Fibroblast of the aortic adventitia (primary cell): ENCODE measurements around a stretch of chr5.

GRCh38 chr5:154753640-154754229, 1.4 kb upstream of the LARP1 start:
- CAGE, long polyA plus RNA: no peak

DNA sequence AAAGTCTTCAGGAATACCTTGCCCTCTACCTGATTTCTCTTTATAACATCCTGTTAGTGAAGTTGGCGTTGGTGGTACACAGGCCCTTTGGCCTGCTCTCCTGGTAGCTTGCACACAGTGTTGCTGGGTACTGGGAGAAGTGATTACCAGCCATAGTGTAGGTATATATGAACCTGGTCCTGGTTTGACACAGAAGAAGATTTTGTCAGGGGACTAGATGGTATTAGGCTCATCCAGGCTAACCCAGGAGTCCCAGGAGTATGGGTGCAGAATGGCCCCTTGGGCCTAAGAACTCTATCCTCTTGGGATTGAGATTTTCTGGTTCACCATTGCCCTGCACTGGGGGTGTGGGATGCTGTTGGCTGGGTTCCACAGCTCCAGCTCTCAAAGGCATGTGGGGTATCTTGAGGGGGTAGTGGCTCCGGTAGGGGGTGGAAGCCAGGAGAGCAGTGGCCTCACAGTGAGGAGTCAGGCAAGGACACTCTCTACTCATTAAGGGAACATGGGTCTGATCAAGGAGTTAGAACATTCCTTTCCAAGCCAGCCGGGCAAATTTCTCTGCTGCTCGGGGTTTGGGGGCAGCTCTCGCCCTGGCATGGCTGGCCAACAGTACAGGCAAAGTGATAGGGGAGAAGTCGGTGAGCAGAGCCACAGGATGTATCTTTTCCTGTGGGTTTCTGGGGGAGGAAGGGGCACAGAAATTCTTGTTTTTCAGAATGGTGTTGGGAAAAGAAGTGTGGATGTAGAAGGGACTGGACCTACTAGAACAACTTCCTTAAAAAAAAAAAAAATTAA, 33.0 kb downstream of the LARP1 start:
- CAGE, long polyA plus RNA: no peak

GRCh38 chr5:154793366-154793813, 38.2 kb downstream of the LARP1 start:
- CAGE, long polyA plus RNA: no peak

GRCh38 chr5:154813996-154815196, 36.0 kb downstream of the FAXDC2 start:
- CAGE, long polyA plus RNA: no peak

DNA sequence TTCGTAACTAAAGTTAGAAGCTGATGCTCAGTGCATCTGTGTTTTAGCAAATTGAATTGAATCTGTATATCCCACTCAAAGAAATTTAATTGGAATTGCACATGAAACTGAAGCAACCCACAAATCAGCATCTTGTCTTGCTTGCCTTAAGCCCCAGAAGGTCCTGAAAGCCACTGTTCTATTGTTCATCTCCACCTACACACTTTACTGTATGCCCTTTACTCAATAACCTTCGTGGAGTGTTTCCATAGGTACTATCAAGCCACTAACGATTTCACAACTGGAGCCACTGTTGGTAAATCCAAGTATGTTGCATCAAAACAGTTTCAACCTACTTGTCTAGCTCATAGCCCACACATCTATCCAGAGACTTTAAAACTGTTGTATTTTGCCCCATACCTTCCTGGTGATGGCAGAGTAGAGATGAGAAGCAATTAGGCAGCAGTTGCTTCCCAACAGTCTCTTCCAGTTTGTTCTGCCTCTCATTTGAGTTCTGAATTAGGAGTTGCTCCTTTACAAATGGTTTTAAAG, 706 bp downstream of the FAXDC2 start:
- CAGE, long polyA plus RNA: no peak

- CAGE, long polyA plus RNA: no peak
Measured at GRCh38 chr5:154857648-154857931, 837 bp upstream of the CNOT8 start.

DNA sequence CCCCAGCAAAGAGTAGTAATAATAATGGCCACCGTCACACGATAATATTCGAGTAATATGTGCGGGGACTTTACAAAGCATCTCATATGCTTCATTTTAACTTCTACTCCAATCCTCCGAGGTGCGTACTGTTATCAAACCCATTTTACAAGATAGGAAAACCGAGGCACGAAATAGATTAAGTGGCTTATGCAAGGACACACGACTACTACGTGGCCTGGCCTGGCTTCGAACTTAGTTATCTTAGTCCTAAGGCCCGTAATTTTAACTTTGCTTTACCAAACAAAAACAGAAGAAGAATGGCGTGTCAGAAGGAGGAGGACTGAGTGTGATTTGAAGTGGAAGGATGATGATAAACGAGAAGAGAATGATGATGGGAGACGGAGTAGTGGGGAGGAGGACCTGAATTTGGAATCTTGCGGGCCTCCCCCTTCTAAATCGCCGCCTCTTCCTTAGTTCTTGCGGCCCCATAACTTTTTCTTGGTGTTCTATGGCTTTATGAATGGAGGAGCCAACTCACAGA, 531 bp downstream of the CNOT8 start:
- CAGE, long polyA plus RNA: no peak

GRCh38 chr5:157109629-157110294, 918 bp upstream of the HAVCR2 start:
- CAGE, long polyA plus RNA: no peak

DNA sequence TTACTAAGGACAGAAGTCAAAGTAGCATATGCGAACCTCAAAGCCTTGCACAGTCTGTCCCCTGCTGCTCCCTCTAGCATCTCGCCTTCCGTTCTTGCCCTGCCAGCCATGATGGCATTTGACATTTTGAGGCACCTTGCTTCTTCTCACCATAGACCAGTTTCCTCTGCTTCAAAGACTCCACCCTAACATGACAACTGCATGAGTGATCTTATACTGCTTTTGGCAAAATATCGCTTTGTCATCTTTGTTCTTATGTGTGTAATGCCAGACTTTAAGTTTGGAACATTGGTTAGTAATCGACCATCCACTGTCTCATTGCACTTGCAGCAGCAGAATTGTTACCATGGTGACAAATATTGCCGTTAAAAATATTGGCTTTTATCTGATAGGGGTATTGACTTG, 6.9 kb downstream of the GARIN3 start:
- CAGE, long polyA plus RNA: no peak

GRCh38 chr5:157160003-157160368, 6.1 kb downstream of the GARIN3 start:
- CAGE, long polyA plus RNA: no peak

DNA sequence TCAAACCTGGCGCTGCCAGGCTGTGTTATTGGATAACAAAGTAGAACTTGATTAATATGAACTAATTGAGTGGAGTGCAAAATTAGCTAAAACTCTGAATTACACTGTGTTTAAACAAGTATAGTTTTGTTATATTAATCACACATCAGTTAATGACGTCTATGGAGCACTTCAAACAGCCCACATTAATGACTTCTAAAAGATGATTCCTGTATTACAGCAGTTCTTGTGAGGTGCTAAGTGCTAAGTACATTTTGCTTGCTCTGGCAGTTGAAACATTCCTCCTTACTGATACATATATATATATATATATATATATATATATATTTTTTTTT, 32.3 kb upstream of the CYFIP2 start:
- CAGE, long polyA plus RNA: no peak

GRCh38 chr5:157269112-157269749, 3.3 kb downstream of the CYFIP2 start:
- CAGE, long polyA plus RNA: no peak

- CAGE, long polyA plus RNA: no peak
Measured at GRCh38 chr5:157271511-157272407, 5.8 kb downstream of the CYFIP2 start.

GRCh38 chr5:157393915-157394350, 48.5 kb upstream of the FNDC9 start:
- CAGE, long polyA plus RNA: no peak

DNA sequence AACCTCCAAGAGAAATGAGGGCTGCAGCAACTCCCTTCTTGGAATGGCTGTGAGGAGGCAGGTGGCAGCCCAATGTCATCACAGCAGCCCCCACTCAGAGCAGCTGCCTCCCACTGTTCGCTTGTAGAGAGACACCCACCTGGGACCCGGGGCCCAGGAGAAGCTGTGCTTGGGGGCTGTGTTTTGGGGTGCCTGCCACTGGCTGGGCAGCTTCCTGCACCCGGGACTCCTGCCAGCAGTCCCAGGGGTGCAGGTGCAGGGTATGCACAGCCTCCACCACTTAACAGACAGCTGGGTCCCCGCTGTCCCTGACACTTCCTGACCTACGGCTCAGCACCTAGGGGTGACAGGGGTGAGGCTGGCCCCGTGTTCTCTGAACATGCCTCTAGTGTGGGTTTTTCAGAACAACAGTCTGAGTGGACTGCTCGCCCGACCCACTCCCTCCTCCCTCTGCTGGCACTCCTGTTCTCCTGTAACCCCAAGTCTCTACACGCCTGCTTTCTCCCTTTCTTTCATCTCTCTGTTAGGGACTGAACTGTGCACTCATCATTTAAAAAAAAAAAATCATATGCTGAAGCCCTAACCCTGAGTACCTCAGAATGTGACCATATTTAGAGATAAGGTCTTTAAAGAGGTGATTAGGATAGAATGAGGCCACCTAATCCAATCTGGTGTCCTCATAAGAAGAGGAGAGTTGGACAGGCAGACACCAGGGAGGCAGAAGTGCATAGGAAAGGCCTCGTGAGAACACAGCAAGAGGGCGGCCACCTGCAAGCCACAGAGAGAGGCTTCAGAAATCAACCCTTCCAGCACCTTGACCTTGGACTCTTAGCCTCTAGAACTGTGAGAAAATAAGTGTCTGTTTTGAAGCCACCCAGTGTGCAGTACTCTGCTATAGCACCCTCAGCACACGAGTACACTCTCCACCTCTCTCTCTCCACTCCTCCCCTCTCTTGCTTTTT, 26.5 kb downstream of the NIPAL4 start:
- CAGE, long polyA plus RNA: no peak

- CAGE, long polyA plus RNA: no peak
Measured at GRCh38 chr5:158119842-158120339, 260.9 kb upstream of the CLINT1 start.

DNA sequence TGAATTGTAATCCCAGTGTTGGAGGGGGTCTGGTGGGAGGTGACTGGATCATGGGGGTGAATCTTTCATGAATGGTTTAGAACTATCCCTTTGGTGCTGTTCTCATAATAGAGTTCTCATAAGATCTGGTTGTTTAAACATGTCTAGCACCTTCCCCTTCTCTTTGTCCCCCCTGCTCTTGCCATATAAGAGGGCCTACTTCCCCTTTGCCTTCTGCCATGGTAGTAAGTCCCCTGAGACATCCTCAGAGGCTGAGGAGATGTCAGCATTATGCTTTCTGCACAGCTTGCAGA, 577.7 kb upstream of the CLINT1 start:
- CAGE, long polyA plus RNA: no peak

GRCh38 chr5:158511204-158511756, 588.4 kb downstream of the EBF1 start:
- CAGE, long polyA plus RNA: no peak

GRCh38 chr5:158727195-158727688, 372.5 kb downstream of the EBF1 start:
- CAGE, long polyA plus RNA: no peak

DNA sequence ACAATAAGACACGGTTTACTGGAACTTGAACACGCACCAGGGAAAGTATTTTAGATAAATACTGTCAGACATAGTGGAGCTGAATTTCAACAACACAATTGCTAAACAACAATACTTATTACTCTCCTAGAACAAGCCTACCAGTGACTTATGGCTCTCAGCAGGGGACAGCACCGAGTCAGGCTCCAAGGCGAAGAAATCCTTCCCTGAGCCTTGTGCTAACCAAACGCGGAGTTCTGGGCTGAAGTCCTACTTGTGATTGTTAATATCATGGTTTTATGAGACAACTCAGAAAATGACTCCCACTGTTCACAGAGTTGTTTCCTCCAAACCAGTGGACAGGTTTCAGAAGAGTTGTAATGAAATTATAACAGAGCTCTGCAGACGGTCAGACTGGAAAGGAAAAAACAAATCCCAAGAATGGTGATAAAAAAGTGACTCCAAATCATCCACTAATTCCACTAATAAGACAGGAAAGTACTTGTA, 359.6 kb downstream of the EBF1 start:
- CAGE, long polyA plus RNA: no peak